Caco-2 (cell line): ENCODE data around the gene CPT1A.

- PRO-cap, result no peak
- RRBS, result 31% methylated on average over 18 of the region's 74 CpGs
Measured at GRCh38 chr11:68840677-68841498, 828 bp downstream of the CPT1A start.

- PRO-cap, result bidirectional peak, plus-strand start at chr11:68842015, minus-strand start at chr11:68841916
- RRBS, result 6% methylated on average over 50 of the region's 95 CpGs
Measured at GRCh38 chr11:68841499-68842237, at the start of gene CPT1A. TSS of gene CPT1A (minus strand) at chr11:68841916.

GRCh38 chr11:68927726-68928192 lies 24.1 kb downstream of the IGHMBP2 start:
- PRO-cap, result no peak
- RRBS, result no CpG with 5 or more reads among the region's 7 CpGs

DNA sequence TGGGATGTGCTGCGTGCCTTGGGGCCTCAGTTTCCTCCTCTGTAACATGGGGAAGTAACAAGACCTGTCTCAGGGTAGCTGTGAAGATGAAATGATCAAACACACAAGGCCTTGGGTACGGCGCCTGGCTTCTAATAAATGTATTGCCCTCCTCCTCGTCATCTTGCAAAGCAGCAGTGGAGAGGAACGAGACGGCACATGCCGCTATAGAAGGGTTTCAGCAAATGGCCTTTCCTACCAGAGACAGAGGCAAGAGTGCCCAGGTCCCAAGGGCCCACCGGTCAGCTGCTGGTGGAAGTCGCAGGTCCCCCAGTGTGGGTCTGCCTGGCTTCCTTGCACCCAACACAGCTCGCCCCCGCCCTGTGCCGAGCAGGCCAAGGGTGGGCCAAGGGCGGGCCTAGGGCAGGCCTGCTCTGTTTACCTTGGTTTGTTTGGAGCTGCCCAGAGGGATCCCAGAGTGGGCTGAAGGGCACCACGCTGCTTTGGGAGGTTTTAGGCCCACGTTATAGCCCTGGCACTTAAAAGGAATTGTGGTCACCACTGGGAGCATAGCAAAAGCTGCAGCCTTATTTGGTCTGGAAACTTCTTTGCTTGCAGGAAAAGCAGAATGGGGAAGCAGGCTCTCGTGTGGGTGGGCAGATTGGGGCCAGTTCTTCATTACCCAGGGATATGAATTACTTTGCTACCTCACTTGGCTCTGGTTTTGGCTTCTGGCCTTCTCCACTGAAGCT lies 38.1 kb downstream of the MRGPRD start:
- PRO-cap, result no peak
- RRBS, result no CpG with 5 or more reads among the region's 16 CpGs

- PRO-cap, result bidirectional peak, plus-strand start at chr11:69055491, minus-strand start at chr11:69055425
- RRBS, result 43% methylated on average over 4 of the region's 24 CpGs
Measured at GRCh38 chr11:69055088-69055668, 6.4 kb downstream of the TPCN2 start.

DNA sequence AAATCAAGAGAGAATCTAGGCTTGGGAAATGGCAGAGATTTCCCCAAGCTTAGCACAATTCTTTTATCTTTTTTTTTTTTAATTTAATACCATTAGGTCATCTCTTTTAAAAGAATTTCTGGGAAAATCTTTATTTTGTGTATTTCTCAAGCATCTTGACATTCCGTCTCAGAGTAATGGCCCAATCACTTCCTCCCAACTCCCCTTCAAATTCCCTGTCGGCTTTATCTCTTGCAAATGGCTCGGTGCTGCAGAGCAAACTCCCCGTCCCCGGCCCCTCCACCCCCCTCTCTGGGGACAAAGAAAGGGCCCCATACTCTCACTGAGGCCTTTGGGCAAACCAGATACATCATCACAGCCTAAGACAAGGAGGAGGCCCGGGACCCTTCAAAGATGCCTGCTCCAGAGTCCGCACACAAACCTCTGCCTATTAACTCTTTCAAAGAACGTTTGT lies 4.0 kb upstream of the SMIM38 start:
- PRO-cap, result no peak
- RRBS, result 73% methylated on average over 2 of the region's 8 CpGs

DNA sequence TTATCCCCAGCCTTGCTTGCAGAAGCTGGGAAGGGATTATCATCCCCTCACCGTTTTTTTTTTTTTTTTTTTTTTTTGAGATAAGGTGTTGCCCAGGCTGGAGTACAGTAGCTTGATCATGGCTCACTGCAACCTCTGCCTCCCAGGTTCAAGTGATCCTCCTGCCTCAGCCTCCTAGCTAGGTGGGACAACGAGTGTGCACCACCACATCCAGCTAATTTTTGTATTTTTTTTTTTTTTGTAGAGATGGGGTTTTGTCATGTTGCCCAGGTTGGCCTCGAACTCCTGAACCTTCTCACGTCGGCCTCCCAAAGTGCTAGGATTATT lies 1.9 kb upstream of the SMIM38 start:
- PRO-cap, result no peak
- RRBS, result no CpG with 5 or more reads among the region's 5 CpGs

GRCh38 chr11:69161299-69162251 lies 5.8 kb downstream of the SMIM38 start:
- PRO-cap, result no peak
- RRBS, result no CpG with 5 or more reads among the region's 6 CpGs

DNA sequence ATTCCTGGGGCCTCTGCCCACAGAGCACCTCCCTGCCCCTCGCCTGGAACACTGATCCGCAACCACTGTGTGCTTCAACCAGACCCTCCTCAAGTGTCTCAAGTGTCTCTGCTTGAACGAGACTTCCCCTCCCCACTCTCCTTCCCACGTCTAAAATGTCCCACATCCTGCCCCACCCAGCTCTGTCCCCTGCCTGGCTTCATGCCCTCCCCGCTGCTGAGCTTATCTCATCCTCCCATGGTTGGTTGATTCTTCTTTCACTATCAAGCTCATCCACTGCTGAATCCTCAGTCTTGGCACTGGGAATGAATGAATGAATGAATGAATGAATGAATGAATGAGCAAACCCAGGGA lies 115.9 kb downstream of the MYEOV start:
- PRO-cap, result no peak
- RRBS, result no CpG with 5 or more reads among the region's 5 CpGs

GRCh38 chr11:69450495-69450855 lies 156.5 kb downstream of the MYEOV start:
- PRO-cap, result no peak
- RRBS, result no CpG with 5 or more reads among the region's 10 CpGs

DNA sequence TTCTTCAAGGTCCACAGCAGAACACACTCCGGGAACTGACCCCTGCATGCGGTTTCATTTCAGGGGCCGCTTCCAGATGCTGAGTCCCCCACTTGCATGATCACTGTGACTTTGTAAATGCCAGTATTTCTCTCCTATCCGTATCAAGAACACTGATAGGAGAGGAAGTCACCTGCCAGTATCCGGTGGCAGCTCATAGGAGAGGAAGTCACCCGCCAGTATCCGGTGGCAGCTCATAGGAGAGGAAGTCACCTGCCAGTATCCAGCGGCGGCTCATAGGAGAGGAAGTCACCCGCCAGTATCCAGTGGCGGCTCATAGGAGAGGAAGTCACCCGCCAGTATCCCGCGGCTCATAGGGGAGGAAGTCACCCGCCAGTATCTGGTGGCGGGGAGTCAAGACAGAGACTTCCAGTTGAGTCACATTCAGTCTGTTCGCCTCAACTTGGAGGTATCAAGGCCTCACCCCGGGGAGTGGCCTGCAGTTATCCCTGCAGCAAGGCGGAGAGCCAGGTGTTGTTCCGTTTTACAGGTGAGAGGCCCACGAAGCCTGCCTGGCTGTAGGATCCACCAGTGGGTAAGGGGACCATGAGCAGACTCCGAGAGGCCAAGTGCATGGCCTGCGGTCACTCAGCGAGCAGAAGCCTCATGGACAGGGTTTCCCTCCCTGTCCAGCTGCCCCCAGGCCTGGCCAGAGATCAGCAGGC lies 8.4 kb upstream of the FGF19 start:
- PRO-cap, result no peak
- RRBS, result no CpG with 5 or more reads among the region's 24 CpGs

- PRO-cap, result bidirectional peak, plus-strand start at chr11:69949668, minus-strand start at chr11:69949441
- RRBS, result 56% methylated on average over 4 of the region's 6 CpGs
Measured at GRCh38 chr11:69949306-69949812, 128.8 kb upstream of the ANO1 start.

DNA sequence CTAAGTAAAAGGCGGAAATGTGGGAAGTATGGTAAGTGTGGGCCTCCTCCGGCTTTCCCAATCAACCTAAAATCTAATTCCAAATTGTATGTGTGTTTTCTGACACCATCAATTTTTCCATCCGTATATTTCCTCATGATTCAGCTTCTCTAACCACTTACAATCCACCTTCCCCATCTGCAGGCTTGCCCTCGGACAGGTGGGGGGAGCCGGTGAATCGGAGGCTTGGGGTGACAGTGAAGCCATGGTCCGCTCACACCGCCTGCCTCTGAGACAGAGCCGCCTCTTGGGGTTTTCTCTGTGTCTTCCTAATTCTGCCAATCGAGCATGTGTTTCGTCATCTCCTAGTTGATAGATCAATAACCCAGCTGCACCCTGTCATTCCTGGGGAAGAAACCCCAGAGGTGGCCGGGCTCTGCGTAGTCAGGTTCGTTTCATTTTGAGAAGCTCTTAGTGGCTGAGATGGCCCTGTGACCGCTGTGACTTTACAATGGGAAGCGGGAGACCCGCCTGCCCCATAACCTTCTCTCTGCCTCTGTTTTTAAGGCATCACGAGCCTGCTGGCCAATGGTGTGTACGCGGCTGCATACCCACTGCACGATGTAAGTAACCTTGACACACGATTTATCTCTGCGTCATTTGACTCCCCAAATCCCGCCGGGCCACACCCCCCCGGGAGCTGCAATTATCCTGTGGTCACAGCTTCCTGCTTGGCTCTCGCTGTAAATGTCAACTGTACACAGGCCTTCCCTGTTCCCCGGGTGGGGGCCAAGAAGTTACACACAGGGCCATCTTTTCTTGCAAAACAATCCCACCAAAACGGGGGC lies 33.3 kb downstream of the ANO1 start:
- PRO-cap, result no peak
- RRBS, result 90% methylated on average over 1 of the region's 29 CpGs

DNA sequence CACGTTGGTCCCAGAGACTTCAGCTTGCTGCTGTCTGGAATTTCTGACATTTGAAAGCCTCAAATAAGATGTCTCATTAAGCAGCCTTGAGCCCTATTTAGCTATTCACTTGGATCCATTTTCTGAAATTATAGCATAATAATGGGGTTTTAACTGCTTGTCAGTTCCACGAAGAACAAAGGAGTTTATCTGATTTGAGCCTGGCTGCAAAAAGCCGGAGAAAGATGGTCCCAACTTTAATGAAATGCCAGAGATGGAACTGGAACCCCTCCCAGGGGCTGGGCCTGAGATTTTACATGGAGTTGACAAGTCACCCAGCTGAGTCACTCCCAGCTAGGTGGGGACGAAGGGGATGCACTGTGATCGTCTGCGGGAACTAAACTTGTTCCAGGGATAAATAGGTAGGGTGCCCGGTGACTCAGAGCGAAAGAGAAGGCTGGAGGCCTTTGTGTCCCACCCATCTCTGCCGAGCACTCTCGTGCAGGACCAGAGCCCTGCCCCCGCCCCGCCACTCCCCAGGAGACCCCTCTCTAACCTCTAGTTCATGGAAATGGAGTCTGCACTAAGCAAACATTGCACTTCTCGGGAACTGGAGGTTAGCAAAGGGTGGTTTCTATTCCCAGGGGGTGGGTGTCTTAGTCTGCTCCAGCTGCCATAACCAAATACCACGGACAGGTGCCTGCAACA lies 60.9 kb upstream of the FADD start:
- PRO-cap, result no peak
- RRBS, result no CpG with 5 or more reads among the region's 14 CpGs

- PRO-cap, result no peak
- RRBS, result no CpG with 5 or more reads among the region's 9 CpGs
Measured at GRCh38 chr11:70209970-70210569, 7.0 kb downstream of the FADD start.

GRCh38 chr11:70293251-70293878 lies 22.9 kb downstream of the PPFIA1 start:
- PRO-cap, result no peak
- RRBS, result no CpG with 5 or more reads among the region's 9 CpGs

DNA sequence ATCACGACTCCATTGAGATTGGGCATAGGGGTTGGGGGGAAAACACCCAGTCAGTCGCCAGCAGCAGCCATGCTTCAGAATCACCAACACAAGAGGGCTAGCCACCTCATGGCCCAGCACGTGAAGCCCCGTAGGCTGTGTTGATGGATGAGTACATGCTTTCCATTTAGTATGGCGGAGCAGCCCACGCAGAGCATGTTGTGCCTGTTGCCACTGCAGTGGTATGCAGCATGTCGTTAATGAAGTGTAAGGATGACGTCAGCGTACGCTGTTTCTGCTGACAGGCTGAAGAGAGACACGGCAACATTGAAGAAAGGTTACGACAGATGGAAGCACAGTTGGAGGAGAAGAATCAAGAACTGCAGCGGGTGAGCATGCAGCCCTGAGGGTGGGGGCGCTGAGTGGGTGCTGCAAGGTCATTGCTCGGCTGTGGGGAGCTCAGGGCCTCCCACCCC lies 62.7 kb downstream of the PPFIA1 start:
- PRO-cap, result no peak
- RRBS, result no CpG with 5 or more reads among the region's 15 CpGs

DNA sequence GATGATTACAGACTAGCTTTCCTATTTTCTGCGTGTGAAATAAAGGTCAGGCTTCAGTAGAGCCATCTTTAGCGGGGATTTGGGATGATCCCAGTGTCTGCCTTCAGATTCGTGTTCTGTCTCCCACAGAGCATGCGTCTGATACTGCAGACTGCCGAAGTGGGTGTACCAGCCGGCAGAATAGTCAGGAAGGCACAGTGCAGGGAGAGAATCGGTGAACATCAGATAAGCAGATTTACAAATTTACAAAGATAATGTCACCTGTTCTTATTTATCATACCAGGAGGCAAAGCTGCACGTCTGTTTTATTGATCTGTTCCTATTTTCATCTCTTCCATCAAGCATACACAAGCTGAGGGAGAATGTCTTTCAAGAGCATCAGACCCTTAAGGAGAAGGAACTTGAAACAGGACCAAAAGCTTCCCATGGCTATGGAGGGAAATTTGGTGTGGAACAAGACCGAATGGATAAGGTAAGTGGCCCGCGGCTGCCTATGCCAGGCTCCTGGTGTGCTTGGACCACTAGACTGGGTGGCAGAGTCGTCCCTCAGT lies 11.2 kb downstream of the CTTN start:
- PRO-cap, result no peak
- RRBS, result no CpG with 5 or more reads among the region's 12 CpGs

- PRO-cap, result no peak
- RRBS, result 93% methylated on average over 3 of the region's 14 CpGs
Measured at GRCh38 chr11:70463075-70463611, 64.8 kb downstream of the CTTN start.

DNA sequence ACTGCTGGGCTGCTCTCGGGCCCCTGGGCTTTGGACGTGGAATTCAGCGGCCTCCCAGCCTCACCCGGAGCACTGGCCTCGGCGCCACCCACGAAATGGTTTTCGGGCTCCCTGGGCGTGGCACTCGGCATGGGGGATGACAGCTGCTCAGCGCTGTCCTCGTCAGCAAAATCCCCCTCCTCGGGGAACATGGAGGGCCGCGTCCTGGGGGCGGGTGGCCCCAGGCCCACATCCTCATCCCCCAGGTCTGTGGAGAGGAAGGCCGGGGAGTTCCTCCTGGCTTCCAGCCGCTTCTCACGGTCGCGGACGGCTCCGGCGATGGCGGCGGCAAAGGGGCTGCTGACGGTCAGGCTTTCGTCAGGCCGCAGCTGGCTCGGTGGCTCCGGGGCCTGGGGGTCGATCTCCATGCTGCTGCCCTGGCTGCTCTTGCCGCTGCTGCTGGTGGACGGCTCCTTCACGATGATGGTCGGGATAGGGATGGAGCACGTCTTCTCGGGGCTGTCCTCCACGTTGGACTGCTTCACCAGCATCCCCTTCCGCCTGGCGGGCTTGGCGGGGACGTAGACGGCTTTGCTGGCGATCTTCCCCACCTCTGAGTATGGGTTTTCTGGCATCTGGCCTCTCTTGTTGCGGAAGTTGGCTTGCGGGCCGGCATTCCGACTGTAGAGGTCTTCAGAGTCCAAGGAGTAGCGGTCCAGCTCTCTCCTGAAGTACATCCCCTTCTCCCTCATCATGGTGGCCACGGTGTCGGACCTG lies 88.6 kb downstream of the CTTN start:
- PRO-cap, result no peak
- RRBS, result 97% methylated on average over 18 of the region's 52 CpGs